ENCODE data around the genes SLC37A2, PATE1 and PUS3.

- PRO-cap, result no peak
These were observed 15.2 kb upstream of the ESAM start for GRCh38 chr11:124777179-124777737.

GRCh38 chr11:124799296-124800266, 625 bp downstream of the MSANTD2 start:
- PRO-cap, result unidirectional peak, plus-strand start at chr11:124799627

GRCh38 chr11:124881964-124882931, 15.4 kb downstream of the ROBO4 start:
- PRO-cap, result unidirectional peak, minus-strand start at chr11:124882383

DNA sequence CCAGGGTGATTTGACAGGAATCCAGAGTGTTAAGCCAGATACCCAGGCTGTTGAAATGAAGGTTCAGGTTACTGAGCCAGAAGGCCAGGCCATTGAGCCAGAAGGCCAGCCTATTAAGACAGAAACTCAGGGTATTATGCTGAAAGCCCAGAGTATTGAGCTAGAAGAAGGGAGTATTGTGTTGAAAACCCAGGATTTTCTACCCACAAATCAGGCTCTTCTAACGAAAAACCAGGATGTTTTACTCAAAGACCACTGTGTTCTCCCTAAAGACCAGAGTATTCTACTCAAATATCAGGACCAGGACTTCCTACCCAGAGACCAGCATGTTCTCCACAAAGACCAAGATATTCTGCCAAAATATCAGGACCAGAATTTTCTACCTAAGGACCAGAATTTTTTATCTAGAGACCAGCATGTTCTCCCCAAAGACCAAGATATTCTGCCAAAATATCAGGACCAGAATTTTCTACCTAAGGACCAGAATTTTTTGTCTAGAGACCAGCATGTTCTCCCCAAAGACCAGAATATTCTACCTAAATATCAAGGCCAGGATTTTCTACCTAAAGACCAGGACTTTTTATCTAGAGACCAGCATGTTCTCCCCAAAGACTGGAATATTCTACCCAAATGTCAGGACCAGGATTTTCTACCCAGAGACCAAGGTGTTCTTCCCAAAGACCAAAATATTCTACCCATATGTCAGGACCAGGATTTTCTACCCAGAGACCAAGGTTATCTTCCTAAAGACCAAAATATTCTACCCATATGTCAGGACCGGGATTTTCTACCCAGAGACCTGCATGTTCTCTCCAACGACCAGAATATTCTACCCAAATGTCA, 33.5 kb downstream of the CCDC15 start:
- PRO-cap, result no peak

GRCh38 chr11:125062470-125063521, at the start of gene SLC37A2:
Gene SLC37A2 (plus strand): TSS chr11:125063305.
- PRO-cap, result bidirectional peak, plus-strand start at chr11:125063067, minus-strand start at chr11:125062941

GRCh38 chr11:125123538-125124003, 12.1 kb upstream of the TMEM218 start:
- PRO-cap, result no peak

- PRO-cap, result unidirectional peak, minus-strand start at chr11:125166745
These were observed 2.0 kb downstream of the PKNOX2 start for GRCh38 chr11:125166263-125167140.

DNA sequence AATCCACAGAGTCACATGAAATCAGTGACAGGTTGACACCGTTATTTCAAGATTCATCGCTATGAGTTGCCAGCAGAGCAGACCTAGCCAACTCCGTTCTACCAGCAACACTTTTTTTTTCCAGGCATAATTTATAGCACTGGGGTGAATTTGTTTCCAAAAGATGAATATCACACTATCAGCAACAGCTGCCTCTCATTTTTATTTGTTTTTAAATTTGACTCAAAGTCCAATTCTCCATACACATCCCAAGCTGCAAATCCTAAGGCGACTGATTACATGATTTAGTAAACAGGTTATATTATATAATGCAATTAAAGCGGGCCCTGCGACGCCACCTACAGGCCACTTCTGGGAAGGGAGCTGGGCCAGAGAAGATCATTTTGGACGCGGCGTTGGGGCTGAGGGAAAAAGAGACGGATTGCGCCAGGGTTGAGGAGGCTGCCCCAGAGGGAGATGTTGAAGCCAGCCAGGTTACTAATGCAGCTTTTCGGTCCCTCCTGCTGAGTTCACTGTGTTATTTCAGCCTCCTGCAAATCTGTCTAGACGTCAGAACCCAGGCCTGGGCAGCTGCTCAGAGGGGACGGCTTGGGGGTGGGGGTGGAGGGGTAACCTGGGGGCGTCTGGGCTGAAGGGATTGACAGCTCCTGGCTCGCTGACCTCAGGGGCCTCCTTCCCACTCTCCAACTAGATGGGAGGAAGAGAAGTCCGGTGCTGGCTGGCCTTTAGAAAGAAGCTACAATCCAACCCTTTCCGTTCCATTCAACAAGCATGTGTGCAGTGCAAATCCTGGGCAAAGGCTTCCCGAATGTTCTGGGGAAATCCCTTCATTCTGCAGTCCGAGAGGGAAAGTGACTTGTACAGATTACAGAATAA, 150.2 kb downstream of the FEZ1 start:
- PRO-cap, result no peak

DNA sequence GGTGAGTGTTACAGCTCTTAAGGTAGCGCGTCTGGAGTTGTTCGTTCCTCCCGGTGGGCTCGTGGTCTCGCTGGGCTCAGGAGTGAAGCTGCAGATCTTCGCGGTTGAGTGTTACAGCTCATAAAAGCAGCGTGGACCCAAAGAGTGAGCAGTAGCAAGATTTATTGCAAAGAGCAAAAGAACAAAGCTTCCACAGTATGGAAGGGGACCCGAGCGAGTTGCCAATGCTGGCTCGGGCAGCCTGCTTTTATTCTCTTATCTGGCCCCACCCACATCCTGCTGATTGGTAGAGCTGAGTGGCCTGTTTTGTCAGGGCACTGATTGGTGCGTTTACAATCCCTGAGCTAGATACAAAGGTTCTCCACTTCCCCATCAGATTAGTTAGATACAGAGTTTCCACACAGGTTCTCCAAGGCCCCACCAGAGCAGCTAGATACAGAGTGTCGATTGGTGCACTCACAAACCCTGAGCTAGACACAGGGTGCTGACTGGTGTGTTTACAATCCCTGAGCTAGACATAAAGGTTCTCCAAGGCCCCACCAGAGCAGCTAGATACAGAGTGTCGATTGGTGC, 23.4 kb upstream of the ACRV1 start:
- PRO-cap, result no peak

DNA sequence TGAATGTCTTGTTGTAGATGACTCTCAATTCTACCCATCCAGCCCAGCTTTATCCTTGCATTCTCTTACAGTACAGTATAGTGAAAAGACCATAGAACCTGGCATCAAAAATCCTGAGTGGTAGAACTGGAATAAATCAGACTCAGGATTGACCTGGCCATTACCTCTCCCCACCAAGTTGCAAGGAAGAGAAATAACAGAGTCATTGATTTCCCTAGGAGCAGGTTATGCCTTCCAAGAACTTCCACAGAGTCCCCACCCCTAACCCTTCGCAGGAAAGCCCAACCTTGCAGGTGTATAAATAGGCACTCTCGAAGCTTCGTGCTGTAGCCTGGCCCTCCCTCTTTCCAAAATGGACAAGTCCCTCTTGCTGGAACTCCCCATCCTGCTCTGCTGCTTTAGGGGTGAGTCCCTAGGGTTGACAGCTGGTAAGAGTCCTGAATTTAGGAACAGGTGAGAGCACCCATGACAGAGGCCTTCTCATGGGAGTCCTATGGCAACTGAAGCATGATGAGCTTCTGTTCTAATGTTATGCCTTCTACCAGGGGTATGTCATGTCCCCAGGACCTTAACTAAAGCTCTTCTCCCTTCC, at the start of gene PATE1:
PATE1 (plus strand) TSS at position 327 of the 592 bp plus-strand sequence.
- PRO-cap, result no peak

- PRO-cap, result unidirectional peak, minus-strand start at chr11:125903219
These were observed at the start of gene PUS3 for GRCh38 chr11:125902649-125903440. Gene PUS3 (minus strand): TSS chr11:125903206.

- PRO-cap, result no peak
These were observed 7.0 kb upstream of the VSIG10L2 start for GRCh38 chr11:125938717-125939389.

- PRO-cap, result no peak
These were observed 48.9 kb downstream of the VSIG10L2 start for GRCh38 chr11:125994582-125995222.

DNA sequence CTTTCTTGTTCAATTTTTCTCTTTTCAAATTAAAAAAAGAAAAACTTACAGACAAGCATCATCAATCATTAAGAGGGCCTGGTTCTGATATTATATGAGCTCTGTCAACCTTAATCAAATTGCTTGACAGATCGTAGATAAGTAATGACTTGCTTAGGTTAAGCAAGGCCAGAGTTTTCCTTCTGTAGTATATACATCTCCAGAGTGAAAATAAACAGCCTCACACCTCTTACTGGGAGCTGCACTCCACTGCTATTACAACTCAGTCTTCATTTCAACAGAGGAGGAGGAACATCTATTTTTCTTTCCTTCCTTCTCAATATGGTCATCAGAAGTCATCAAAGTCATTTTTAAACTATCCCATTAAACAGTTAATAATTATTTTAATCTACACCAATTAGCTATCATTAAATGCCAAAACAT, 13.5 kb downstream of the CDON start:
- PRO-cap, result no peak

- PRO-cap, result no peak
These were observed 41.7 kb upstream of the CDON start for GRCh38 chr11:126104367-126104858.

- PRO-cap, result no peak
These were observed 53.4 kb downstream of the RPUSD4 start for GRCh38 chr11:126157925-126158537.

- PRO-cap, result no peak
These were observed 5.6 kb upstream of the TIRAP start for GRCh38 chr11:126277204-126277803.

- PRO-cap, result unidirectional peak, minus-strand start at chr11:126339986; unidirectional peak, minus-strand start at chr11:126340135
These were observed 15.6 kb upstream of the ST3GAL4 start for GRCh38 chr11:126339751-126340417.

DNA sequence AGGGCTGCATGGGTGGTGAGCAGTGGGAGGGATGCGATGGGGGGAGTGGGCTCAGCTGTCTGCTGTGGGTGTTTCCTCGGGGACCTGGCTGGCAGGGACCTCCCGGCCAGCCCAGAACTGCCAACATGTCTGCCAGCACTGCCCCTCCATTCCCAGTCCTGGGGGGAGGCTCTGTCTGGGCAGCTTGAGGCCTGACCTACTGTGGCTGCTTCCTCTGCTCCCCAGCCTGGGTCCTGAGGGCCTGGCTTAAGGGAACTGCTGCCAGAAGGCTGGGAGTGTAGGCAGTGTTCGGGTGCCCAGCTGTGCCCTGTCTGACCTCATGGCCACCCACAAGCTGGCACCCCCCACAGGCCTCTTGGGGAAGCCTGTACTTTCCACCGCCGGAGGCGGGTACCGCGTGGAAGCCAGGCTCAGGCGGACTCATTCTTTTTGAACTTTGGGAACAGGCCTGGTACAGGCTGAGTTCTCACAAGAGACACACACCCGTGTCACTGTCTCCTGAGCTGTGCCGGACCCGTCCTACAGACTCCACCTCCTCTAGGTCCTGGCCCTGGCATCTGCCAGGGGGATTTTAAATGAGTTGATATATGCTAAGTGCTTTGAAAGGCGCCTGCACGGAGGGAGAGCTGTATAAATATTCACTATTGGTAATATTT, 1.0 kb downstream of the ST3GAL4 start:
- PRO-cap, result no peak

GRCh38 chr11:126359411-126360526, 4.3 kb downstream of the ST3GAL4 start:
- PRO-cap, result bidirectional peak, plus-strand start at chr11:126359849, minus-strand start at chr11:126359684

All from cardiac septum (tissue), 1 donor.